BJ (cell line): ENCODE results near the genes AIF1, APOM, LY6G6D, CLIC1, SAPCD1, LSM2 and HSPA1B.

- CAGE, long polyA plus RNA = no peak
- RRBS = no CpG with 5 or more reads among the region's 5 CpGs
These were observed at the start of gene AIF1 for GRCh38 chr6:31614796-31615495. TSS of gene AIF1 (plus strand) at chr6:31615234.

- CAGE, long polyA plus RNA = no peak
- RRBS = no CpG with 5 or more reads among the region's 9 CpGs
These were observed 1.3 kb downstream of the PRRC2A start for GRCh38 chr6:31621721-31622262.

- CAGE, long polyA plus RNA = no peak
- RRBS = no CpG with 5 or more reads among the region's 8 CpGs
These were observed at the start of gene APOM for GRCh38 chr6:31655338-31656443. TSS of gene APOM (plus strand) at chr6:31655894.

DNA sequence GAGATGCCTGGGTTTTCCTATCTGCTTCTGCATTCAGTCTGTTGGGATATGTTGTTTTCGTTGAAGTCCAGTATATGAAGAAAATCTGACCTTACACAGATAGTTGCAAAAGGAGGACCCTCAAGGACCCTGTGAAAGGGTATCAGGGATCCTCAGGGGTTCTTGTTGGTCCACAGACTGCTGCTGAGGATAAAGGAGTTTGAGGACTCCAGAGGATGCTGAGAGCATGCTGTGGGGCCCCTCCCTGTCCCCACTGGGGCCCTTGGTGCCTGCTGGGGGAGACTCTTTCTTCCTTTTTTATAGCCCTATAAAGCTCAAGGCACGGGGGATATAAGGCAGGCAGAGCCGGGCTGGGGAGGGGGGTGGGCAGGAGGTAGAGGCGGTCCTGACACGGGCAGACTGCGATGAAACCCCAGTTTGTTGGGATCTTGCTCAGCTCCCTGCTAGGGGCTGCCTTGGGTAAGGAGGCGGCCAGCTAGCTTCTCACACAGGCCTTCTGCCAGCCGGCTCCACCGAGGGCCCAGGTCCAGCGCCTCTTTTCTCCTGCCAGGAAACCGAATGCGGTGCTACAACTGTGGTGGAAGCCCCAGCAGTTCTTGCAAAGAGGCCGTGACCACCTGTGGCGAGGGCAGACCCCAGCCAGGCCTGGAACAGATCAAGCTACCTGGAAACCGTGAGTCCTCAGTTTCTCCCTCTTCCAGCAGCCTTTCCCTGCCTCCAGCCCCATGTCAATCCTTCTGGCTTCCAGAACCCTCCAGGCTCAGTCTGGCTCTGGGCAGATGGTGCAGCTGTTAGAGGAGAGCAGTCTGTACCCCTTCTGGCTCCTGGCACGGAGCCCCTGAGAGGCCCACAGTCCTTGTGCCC lies at the start of gene LY6G6D:
Gene LY6G6D (plus strand): TSS at position 397 of the 864 bp plus-strand sequence.
- CAGE, long polyA plus RNA = no peak
- RRBS = no CpG with 5 or more reads among the region's 16 CpGs

DNA sequence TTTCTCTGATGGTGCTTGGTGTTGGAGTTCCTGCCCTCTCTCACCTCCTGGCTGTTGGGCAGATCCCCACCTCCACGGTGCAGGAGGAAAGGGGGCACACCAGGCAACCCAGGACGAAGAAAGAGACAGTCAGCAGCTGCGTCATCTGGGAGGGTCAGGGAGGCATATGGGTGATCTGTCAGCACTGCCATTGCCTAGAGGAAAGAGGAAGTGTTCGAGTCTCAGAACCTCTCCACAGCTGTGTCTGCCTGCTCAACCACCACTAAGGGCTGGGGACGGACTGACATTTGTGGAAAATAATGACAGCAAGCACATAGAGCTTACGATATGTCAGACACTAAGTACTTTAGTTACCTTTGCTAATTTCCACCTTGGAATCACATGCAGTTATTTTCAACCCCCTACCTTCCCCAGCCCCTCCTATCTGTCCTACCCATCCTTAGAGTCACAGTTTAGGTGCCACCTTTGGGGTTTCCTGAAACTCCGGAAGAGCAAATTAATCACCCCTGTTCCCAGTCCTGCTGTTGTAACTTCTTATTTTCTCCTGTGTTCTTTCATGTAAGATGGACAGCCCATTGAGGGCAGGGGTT lies 1.5 kb downstream of the DDAH2 start:
- CAGE, long polyA plus RNA = no peak
- RRBS = no CpG with 5 or more reads among the region's 7 CpGs

GRCh38 chr6:31736087-31736769 lies at the start of gene CLIC1:
TSS of gene CLIC1 (minus strand) at chr6:31736530.
- CAGE, long polyA plus RNA = start-site peak on the minus strand at chr6:31736303-31736542, 14,462 and 10,720 reads in 2 replicates
- RRBS = 2% methylated on average over 6 of the region's 24 CpGs

GRCh38 chr6:31739223-31739808 lies 489 bp upstream of the MSH5 start:
- CAGE, long polyA plus RNA = no peak
- RRBS = no CpG with 5 or more reads among the region's 17 CpGs

DNA sequence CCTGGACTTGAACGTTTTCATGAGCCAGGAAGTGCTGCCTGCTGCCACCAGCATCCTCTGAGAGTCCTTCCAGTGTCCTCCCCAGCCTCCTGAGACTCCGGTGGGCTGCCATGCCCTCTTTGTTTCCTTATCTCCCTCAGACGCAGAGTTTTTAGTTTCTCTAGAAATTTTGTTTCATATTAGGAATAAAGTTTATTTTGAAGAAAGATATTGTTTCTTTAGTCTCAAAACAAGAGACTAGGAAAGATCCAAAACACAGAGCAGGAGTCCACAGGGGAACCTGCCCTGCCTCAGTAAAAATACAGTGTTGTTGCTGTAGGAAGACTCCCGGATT lies at the start of gene SAPCD1:
Gene SAPCD1 (plus strand): TSS at position 186 of the 334 bp plus-strand sequence.
- CAGE, long polyA plus RNA = no peak
- RRBS = no CpG with 5 or more reads among the region's 4 CpGs

DNA sequence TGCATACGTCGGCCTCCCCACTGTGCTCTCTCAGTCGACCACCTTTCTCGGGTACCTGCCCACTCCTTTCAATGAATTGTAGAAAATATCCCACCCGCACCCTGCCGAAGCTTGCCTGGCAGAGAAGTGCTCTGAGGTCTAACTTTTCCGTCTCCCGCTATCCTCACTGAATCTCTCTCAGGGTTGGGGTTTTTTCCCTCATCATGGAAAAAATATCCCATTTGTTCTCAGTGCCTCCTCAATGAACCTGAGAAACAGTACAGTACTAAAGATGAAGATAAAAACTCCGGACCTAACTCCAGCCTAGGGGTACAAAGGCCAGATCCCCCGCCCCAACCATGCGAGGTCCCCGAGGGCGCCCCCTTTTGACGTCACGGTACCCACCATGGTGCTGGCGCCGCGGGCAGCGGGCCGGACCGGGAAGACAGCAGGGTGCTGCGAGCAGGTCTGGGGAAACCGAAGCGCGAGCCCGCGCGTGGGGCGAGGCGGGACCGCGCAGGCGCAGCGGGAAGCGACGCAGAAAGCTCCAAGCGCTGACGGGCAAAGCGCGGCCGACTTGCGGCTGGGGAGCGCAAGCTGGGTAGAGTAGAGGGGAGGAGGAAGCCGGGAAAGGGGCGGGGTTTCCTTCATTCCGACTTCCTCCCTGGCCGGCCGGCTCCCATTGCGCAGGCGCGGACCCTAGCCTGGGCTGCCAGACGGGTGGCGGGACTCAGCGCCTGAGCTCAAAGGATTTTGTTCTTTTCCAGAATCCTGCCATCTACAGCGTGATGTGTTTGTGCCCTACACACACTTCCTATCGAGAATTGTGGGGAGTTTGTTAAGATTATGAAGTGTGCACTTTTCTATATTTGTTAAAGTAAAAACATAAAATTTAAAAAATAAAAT lies at the start of gene LSM2:
Gene LSM2 (minus strand): TSS at position 596 of the 885 bp plus-strand sequence.
- CAGE, long polyA plus RNA = start-site peak on the minus strand centred at position 460 of the sequence, 68 bp wide, 67 and 55 reads in 2 replicates; start-site peak on the minus strand centred at position 592 of the sequence, 70 bp wide, 34 and 36 reads in 2 replicates
- RRBS = 0% methylated on average over 3 of the region's 56 CpGs

- CAGE, long polyA plus RNA = no peak
- RRBS = no CpG with 5 or more reads among the region's 19 CpGs
These were observed 5.9 kb downstream of the HSPA1A start for GRCh38 chr6:31821250-31821606.

DNA sequence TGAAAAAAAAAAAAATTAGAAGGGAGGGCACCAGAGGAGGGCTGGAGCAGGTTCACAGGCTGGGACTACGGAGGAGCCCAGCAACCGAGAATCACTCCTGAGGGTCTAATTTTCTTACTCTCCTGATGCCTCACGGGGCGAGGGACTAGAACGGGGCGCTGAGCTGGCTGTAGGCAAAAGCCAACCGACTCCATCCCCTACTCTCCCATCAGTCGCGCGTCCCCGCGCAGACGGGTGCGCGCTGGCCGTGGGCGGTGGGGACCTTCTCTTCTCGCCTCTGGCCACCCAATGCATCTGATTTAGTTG lies 6.0 kb upstream of the HSPA1B start:
- CAGE, long polyA plus RNA = no peak
- RRBS = no CpG with 5 or more reads among the region's 18 CpGs

DNA sequence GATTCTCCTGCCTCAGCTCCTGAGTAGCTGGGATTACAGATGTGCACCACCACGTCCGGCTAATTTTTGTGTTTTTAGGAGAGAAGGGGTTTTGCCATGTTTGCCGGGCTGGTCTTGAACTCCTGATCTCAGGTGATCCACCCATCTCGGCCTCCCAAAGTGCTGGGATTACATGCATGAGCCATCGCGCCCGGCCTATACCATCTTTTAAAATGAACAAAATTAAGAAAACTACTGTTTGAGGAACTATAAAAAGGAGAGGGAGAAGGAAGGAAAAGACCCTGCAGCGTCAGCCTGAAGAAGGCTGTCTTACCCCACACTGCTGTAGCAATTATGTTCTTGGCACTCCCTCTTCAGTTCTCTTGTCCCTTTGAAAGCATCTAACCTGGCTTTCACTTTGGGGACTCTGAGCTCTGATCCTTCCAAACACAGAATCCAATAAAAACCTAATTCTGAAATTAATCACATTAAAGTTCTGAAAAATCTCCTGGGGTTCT lies 3.8 kb upstream of the HSPA1B start:
- CAGE, long polyA plus RNA = no peak
- RRBS = no CpG with 5 or more reads among the region's 8 CpGs

DNA sequence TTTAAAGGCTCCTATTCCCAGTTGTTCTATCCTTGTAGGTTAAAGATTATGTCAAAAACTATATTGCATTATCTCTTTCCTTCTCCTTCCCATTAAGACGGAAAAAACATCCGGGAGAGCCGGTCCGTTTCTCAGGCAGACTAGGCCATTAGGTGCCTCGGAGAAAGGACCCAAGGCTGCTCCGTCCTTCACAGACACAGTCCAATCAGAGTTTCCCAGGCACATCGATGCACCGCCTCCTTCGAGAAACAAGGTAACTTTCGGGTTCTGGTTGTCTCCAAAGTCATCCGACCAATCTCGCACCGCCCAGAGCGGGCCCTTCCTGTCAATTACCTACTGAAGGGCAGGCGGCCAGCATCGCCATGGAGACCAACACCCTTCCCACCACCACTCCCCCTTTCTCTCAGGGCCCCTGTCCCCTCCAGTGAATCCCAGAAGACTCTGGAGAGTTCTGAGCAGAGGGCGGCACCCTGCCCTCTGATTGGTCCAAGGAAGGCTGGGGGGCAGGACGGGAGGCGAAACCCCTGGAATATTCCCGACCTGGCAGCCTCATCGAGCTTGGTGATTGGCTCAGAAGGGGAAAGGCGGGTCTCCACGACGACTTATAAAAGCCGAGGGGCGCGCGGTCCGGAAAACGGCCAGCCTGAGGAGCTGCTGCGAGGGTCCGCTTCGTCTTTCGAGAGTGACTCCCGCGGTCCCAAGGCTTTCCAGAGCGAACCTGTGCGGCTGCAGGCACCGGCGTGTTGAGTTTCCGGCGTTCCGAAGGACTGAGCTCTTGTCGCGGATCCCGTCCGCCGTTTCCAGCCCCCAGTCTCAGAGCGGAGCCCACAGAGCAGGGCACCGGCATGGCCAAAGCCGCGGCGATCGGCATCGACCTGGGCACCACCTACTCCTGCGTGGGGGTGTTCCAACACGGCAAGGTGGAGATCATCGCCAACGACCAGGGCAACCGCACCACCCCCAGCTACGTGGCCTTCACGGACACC lies at the start of gene HSPA1B:
Gene HSPA1B (plus strand): TSS at position 633 of the 986 bp plus-strand sequence.
- CAGE, long polyA plus RNA = start-site peak on the plus strand centred at position 633 of the sequence, 7 bp wide, 46 and 41 reads in 2 replicates
- RRBS = under 1% methylated on average over 10 of the region's 62 CpGs

GRCh38 chr6:31836760-31837778 lies 9.5 kb downstream of the HSPA1B start:
- CAGE, long polyA plus RNA = no peak
- RRBS = no CpG with 5 or more reads among the region's 8 CpGs

GRCh38 chr6:31900796-31901190 lies 1.1 kb downstream of the ZBTB12 start:
- CAGE, long polyA plus RNA = no peak
- RRBS = no CpG with 5 or more reads among the region's 17 CpGs

GRCh38 chr6:31948632-31949637 lies 3.0 kb downstream of the CFB start:
- CAGE, long polyA plus RNA = no peak
- RRBS = no CpG with 5 or more reads among the region's 10 CpGs

- CAGE, long polyA plus RNA = no peak
- RRBS = no CpG with 5 or more reads among the region's 10 CpGs
These were observed 5.9 kb downstream of the CFB start for GRCh38 chr6:31951663-31952306.

DNA sequence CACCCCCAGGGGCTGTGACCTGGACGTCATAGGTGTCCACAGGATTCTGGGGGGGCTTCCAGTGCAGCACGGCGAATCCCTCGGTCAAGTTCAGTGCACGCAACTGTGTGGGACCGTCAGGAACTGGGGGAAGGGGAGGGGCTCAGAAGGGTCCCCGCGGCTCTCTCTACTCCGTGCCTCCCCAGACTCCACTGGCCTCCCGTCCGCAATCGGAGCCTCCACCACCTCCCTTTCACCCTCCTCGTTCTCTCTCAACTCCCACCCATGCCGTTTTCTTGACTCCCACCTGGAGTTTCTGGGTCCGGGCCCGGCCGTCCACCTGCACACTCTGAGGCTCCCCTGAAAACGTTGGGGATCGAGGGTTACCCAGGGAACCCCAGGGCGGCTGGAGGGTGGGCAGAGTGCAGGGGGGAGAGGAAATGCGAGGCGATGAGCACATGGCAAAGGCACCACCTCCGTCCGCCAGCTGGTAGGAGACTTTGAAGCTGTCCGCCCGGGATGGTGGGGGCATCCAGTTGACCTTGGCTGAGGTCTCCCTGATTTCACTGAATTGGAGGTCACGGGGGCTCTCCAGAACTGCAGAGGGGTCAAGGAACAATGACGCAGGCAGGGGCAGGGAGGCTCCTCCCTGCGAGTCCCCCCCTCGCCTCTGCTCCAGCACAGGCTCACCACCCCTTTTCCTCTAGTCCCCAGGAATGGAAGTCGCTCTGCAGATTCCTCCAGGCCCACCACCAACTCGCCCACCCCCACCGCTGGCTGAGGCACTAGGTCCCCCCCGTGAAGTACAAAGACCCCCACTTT lies 3.7 kb upstream of the C4B start:
- CAGE, long polyA plus RNA = no peak
- RRBS = no CpG with 5 or more reads among the region's 34 CpGs

DNA sequence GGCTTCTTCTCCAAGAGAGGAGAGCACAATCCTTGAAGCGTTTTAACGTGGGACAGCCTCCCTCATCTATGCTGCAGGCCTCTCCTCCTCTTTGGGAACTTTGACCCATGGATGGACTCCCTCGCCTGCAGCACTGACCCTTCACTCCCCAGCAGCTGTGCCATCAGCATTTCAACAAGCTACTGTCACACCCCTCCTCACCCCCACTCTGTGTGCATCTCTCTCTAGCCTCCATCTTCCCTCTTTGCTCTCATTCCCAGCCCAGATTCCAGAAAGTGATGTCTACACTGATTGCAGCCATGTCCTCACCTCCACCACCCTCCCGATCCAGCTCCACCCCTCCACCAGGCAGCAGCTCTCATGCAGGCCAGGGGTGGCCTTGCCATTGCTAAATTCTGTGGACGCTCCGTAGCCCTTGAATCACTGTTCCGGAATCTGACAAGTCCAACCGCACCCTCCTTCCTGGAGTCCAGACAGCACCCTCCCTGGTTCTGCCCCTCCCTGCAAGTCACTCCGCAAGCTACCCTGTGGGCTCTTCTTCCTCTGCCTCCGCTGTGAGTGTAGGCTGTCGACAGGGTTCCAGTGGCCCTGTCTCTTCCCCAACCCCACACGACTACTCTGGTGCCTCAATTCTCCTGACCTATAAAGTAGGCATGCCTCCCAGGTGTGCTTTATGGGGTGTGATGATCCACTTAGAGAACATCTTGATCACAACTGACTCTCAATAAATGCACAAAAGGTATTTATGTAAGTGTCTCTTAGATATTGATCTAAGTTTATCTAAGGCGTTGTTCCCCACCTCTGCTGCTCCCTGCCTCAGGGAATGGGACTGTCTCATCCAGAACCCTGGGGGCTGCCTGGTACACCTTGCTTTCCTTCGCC lies 26.2 kb downstream of the TNXB start:
- CAGE, long polyA plus RNA = no peak
- RRBS = no CpG with 5 or more reads among the region's 14 CpGs

DNA sequence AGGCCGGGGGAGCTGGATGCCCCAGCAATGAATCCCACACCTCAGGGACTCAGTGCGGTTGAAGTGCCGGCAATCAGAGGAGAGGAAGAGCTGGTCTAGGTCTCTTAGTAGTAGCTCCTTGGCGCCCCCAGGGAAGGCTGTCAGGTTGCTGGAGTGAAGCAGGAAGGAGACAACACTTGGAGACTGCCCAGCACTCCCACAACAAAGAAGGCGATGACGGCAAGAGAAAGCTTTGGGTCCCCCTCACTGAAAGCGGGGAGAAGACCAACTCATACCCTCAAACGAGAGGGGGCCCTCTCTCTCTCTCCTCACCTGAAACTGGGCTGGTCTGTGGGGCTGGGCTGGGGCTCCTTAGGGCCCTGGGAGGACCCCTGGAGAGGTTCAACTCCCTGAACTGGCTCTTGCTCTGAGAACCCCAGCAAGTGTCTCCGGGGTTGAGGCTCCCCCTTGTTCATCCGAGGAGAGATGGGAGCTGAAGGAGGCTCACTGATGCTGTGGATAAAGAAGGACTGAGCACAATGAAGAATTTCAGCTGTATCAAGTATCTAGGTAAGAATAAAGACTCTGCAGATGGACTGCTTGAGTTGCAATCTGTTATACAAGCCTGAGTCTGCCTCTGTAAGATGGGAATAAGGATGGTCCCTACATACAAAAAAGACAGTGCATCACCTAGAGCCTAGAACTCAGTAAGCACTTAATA lies 8.6 kb upstream of the TNXB start:
- CAGE, long polyA plus RNA = no peak
- RRBS = 78% methylated on average over 3 of the region's 10 CpGs